Suprapubic skin (tissue), 4 donors: ENCODE results near the gene IL4.

DNA sequence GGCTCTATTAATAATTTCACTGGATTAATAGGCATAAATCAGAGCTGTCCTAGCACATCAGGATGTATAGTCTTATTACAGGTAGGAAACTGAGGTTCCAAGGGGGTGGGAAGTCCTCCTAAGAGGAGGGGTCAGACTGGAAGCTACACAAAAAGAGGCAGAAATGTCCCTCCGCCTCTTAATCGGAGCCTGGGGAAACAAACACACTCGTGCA lies 1.3 kb upstream of the SLC22A4 start:
- PRO-cap: no peak
- RAMPAGE, long total RNA, 4 experiments: no peak in any of the 4 experiments

DNA sequence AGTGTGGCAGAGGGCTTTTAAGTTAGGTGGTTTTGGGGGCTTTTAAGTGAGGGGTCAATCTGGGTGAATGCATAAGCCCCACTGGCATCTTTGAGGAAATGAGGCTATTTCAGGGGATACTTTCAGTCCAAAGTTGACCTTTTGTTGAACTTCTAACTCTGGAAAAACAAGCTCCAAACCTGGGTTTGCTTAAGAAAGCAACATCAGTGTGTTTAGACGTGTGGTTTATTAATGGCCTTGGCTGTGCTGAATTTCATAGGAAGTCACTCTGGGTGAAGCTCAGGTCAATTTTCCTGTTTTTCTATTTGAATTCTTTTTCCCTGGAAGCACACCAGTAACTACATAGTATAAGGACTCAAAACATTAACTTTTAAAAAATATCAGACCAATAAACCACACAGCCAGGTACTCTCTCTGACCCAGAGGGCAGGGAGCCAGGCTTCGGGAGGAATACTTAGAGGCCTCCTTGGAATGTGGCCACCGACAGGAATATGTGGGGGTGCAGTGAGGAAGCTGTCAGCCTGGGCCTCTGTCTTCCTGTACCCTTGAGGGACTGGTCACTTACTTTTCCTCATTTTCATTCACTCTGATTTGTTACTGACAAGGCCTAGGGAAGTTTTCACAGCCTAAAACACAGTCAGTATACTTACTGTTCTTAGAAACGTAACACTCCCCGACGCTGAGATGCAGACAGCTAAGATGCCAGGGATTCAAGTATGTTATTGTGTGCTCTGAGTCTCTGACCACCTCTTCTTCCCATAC lies 18.8 kb downstream of the SLC22A5 start:
- PRO-cap: no peak
- RAMPAGE, long total RNA, 4 experiments: no peak in any of the 4 experiments

- PRO-cap: no peak
- RAMPAGE, long total RNA, 4 experiments: no peak in any of the 4 experiments
Measured at GRCh38 chr5:132420339-132421399, 51.2 kb downstream of the SLC22A5 start.

- PRO-cap: no peak
- RAMPAGE, long total RNA, 4 experiments: no peak in any of the 4 experiments
Measured at GRCh38 chr5:132425025-132425418, 55.5 kb downstream of the SLC22A5 start.

- PRO-cap: no peak
- RAMPAGE, long total RNA, 4 experiments: no peak in any of the 4 experiments
Measured at GRCh38 chr5:132426473-132427341, 57.2 kb downstream of the SLC22A5 start.

- PRO-cap: no peak
- RAMPAGE, long total RNA, 4 experiments: no peak in any of the 4 experiments
Measured at GRCh38 chr5:132475426-132476548, 14.8 kb downstream of the IRF1 start.

DNA sequence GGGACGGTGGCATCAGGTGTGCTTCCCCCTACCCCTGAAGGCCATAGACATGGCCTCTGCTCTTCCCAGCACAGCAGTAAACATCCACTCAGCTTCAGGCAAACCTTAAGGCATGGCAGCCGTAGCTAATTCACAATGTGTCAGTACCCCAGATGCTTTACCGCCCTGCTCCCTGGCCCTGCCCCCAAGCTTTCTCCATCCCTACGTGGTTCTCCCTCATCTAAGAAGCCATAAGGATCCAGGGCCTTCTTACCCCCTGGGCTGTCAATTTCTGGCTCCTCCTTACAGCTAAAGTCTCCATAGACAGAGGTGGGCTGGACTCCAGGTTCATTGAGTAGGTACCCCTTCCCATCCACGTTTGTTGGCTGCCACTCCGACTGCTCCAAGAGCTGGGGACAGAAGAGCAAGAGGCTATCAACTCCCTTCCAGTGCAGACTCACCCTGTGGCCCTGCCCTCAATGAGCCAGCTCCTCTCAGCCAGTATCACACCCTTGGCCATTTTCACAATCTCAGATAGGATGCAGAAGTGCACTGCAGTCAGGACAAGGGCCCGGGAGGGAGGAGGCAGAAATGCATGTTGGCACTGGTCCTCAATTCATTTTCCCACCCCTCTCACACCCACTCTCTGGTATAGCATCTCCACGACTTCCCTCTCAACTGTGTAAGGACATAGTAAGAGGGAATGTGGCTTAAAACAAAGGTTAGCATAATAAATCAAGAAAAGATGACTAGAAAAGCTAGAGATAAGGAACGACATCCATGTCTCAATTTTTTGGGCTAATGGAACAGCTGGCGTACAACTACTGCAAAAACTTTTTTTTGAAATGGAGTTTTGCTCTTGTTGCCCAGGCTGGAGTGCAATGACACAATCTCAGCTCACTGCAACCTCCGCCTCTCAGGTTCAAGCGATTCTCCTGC lies 6.2 kb downstream of the IRF1 start:
- PRO-cap: no peak
- RAMPAGE, long total RNA, 4 experiments: no peak in any of the 4 experiments

GRCh38 chr5:132502934-132503559 lies 12.5 kb upstream of the IRF1 start:
- PRO-cap: no peak
- RAMPAGE, long total RNA, 4 experiments: no peak in any of the 4 experiments

GRCh38 chr5:132587322-132587762 lies 30.6 kb downstream of the RAD50 start:
- PRO-cap: no peak
- RAMPAGE, long total RNA, 4 experiments: no peak in any of the 4 experiments

GRCh38 chr5:132603756-132604298 lies 47.0 kb downstream of the RAD50 start:
- PRO-cap: no peak
- RAMPAGE, long total RNA, 4 experiments: start-site peak on the plus strand in 1 of 4 experiments, at chr5:132603938-132604010 at its widest, 15 reads per replicate

- PRO-cap: no peak
- RAMPAGE, long total RNA, 4 experiments: no peak in any of the 4 experiments
Measured at GRCh38 chr5:132673905-132674606, at the start of gene IL4. TSS of gene IL4 (plus strand) at chr5:132673989.

- PRO-cap: no peak
- RAMPAGE, long total RNA, 4 experiments: no peak in any of the 4 experiments
Measured at GRCh38 chr5:132761743-132761975, 14.4 kb downstream of the CCNI2 start.

GRCh38 chr5:132763581-132764159 lies 13.4 kb downstream of the SEPTIN8 start:
- PRO-cap: no peak
- RAMPAGE, long total RNA, 4 experiments: no peak in any of the 4 experiments

- PRO-cap: no peak
- RAMPAGE, long total RNA, 4 experiments: no peak in any of the 4 experiments
Measured at GRCh38 chr5:132828481-132829640, 1.6 kb downstream of the SHROOM1 start.

DNA sequence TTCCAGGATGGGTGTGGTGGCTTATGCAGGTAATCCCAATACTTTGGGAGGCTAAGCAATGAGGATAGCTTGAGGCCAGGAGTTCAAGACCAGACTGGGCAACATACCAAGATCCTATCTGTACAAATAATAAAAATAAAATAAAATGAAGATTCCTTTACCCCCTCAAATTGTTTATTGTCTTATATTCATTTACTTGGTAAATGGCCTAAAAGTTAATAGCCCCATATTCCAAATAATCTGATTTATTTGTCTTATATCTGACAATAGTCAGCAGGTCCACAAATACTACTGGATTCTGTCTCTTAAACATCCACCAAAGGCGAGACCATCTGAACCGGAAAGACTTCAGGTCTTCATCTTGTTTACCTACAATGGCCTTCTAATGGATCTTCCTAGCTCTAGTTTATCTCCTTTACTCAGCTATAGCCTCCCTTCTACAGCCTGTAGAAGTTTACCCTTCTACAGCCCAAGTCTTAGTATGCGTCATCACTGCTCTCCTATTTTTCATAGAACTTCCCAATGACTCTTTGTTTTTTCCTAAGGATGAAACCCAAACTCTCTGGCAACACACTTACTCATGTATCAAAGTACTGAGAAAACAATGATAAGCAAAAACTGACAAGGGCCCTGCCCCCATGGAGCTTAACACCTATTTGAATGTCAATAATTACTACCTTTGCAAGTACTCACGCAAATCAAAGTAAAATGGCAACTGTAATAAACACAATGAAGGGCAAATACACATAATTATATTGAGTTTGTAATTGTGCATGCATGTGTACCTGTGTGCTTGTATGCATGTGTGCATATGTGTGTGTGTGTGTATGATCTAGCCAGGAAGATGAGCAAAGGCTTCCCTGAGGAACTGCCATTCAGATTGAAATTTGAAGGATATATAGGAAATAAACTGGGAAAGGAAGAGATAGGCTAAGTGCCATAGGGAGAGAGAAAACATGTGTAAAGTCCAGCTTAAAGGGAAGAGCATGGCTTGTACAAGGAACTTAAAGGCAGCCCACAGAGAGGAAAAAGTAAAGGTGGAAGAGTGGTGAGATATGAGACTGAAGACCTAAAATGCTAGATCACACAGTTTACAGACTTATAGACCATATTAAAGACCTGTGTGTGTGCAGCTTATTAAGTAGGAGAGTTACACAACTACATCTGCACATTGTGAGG lies 33.7 kb downstream of the LEAP2 start:
- PRO-cap: no peak
- RAMPAGE, long total RNA, 4 experiments: no peak in any of the 4 experiments

DNA sequence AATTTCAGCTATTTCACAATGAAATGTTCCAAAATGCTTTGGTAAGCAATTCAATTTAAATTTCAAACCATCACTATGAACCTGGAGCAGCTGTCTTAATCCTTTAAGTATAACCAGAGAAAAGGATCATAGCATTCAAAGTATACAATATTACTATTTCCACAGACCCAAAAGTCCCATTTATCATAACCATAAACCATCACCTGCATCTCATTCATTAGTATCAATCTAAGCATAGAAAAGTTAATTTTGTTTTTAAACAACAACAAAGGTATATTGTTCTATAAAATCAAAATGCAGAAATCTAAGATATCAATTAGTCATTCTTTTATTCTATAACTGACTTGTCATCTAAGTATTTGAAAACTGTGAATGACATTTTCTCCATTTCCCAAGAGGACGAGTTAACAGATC lies 29.9 kb downstream of the AFF4 start:
- PRO-cap: no peak
- RAMPAGE, long total RNA, 4 experiments: no peak in any of the 4 experiments

DNA sequence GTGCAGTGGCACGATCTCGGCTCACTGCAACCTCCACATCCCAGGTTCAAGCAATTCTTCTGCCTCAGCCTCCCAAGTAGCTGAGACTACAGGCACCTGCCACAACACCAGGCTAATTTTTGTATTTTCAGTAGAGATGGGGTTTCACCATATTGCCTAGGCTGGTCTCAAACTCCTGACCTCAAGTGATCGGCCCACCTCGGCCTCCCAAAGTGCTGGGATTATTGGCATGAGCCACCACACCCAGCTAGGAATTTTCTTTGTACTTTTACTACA lies 11.9 kb downstream of the AFF4 start:
- PRO-cap: no peak
- RAMPAGE, long total RNA, 4 experiments: start-site peak on the minus strand in 1 of 4 experiments, centred at position 190 of the sequence, 24 reads per replicate

GRCh38 chr5:133043670-133044038 lies 8.2 kb upstream of the HSPA4 start:
- PRO-cap: no peak
- RAMPAGE, long total RNA, 4 experiments: no peak in any of the 4 experiments

- PRO-cap: no peak
- RAMPAGE, long total RNA, 4 experiments: no peak in any of the 4 experiments
Measured at GRCh38 chr5:133046418-133047108, 5.2 kb upstream of the HSPA4 start.

DNA sequence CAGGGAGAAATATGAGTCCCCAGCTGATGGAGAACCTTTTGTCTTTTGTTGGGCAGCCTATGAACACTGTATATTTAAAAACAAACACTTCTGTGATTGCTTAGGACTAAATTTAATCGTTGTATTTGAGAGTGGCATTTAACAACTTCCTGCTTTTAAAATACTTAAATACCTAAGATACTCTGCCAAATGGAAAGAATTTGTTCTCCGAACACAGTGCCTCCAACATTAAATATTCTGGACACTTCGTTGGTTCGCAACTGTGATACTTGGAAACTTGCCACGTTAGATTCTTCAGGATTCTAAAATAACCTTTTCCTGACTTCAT lies 2.7 kb upstream of the HSPA4 start:
- PRO-cap: no peak
- RAMPAGE, long total RNA, 4 experiments: no peak in any of the 4 experiments